Skeletal muscle tissue (tissue), 7 donors: ENCODE measurements around a stretch of chr14.

- PRO-cap, 3 experiments = no peak in any of the 3 experiments
- RAMPAGE, long total RNA = no peak
- RRBS, 2 experiments = no CpG with 5 or more reads among the region's 2 CpGs
These were observed 141.9 kb upstream of the ARHGAP5 start for GRCh38 chr14:31935275-31935583.

- PRO-cap, 3 experiments = no peak in any of the 3 experiments
- RAMPAGE, long total RNA = no peak
- RRBS, 2 experiments = no CpG with 5 or more reads among the region's 3 CpGs
These were observed 14.5 kb downstream of the ARHGAP5 start for GRCh38 chr14:32091427-32092235.

GRCh38 chr14:32098543-32099222 is 21.6 kb downstream of the ARHGAP5 start:
- PRO-cap, 3 experiments = no peak in any of the 3 experiments
- RAMPAGE, long total RNA = no peak
- RRBS, 2 experiments = no CpG with 5 or more reads among the region's 8 CpGs

- PRO-cap, 3 experiments = no peak in any of the 3 experiments
- RAMPAGE, long total RNA = no peak
- RRBS, 2 experiments = no CpG with 5 or more reads among the region's 8 CpGs
These were observed 216.2 kb downstream of the AKAP6 start for GRCh38 chr14:32545275-32545817.

- PRO-cap, 3 experiments = peak in 3 of 3 experiments; most common plus-strand start chr14:32939291 (in 1); most common minus-strand start chr14:32939204 (in 1)
- RAMPAGE, long total RNA = no peak
- RRBS, 2 experiments = 1 to 2% methylated on average over 35 to 38 of the region's 98 CpGs
These were observed 742 bp downstream of the NPAS3 start for GRCh38 chr14:32939140-32940102.

DNA sequence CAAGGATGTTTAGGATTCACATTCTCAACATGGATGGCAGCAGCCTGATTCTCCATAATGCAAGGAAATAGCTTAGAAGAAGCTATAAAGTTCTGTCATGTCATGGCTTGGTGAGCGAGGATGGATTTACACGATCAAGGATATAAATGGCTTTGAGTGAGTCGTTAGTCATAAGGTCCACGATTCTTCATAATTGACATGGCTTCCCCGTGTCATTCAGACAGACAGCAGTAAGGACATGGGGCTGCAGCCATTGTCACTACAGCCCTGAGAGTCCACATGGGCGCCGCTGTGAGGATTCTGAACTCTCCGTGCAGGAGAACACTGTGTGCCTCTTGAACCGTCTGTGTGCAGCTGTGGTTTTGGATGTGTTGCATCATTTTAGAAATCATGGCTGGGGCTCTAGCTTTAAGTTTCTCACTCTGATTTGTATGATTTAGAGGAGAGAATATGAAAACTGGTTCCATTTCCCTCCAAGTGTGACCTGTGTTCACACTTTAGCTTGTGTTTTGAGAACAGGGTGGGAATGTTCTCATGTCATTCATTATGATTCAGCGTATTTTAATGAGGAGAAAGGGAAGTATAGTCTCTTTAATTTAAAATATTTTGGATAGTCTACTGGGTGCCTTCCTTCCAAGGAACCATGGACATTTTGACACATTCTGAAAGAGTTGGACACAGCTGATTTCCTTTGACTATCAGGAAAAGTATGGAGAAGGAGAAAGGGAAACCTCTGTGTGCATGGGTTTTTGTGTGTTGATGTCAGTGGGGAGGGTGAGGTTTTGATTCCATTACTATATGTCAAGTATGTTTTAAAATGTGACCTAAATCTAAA is 47.3 kb downstream of the NPAS3 start:
- PRO-cap, 3 experiments = no peak in any of the 3 experiments
- RAMPAGE, long total RNA = no peak
- RRBS, 2 experiments = no CpG with 5 or more reads among the region's 10 CpGs

DNA sequence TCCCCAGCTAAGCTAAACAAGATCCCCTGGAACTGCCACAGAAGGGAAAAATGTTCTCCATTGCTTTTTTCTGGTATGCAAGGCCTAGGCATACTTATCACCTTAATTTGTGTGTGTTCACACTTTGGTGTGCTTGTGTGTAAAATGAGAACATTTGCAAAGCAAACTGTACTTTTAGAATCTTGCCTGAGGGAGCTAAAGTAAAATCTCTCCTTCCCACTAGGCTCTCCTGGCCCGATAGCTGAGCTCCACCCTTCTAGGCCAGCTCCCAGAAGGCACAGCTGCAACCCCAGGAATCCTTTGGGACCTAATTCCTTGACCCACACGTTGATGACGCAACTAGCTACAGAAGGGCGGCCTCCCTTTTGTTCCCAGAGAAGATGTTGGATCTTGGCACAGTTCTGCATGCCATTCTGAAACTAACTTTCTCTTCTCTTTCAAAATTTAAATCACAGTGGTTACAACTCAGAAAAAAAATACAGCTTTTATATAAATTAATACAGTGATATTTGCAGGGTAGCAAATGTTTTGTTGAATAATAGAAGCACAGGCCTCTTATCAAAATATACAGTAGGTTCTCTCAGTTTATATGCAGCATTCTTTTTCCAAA is 268.1 kb downstream of the EGLN3 start:
- PRO-cap, 3 experiments = no peak in any of the 3 experiments
- RAMPAGE, long total RNA = no peak
- RRBS, 2 experiments = no CpG with 5 or more reads among the region's 4 CpGs

DNA sequence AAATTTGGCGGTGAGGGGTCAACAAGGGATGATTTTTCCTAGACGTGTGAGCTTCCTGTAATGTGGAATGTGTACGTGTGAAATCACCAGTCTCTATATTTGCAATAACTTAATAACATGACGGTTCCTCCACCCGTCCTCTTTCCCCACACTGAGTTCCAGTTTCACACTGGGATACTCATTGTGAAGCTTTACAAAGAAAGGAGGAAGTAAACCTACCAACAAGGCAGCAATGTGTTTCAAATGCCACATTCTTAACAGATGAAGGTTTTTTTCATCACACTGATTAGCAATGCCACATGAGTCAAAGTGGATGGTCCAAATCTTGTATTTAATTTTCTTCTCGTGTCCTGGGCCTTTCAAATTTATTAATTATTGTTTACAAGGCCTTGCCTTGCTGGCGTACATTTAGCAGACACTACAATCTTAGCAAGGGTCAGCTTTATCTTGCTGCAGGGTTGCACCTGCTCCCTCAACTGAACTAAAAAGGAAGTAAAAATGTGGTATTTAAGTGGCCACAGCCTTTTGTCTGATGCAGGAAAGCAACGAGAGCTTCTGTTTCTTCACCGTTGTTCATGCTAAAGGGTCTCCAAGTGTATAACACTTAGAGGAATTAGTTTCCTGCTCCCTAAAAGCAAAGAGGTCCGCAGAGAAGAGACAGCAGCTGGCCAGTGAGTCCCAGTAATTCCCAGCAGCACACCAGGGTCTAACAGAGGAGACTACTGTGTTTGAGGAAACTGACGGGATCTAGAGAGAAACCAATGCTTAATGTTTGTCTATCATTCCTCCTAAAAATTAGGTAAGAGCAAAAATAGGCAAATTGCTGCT is 62.7 kb upstream of the EGLN3 start:
- PRO-cap, 3 experiments = no peak in any of the 3 experiments
- RAMPAGE, long total RNA = no peak
- RRBS, 2 experiments = no CpG with 5 or more reads among the region's 11 CpGs

GRCh38 chr14:34051983-34052443 is 101.1 kb upstream of the EGLN3 start:
- PRO-cap, 3 experiments = no peak in any of the 3 experiments
- RAMPAGE, long total RNA = no peak
- RRBS, 2 experiments = no CpG with 5 or more reads among the region's 3 CpGs

DNA sequence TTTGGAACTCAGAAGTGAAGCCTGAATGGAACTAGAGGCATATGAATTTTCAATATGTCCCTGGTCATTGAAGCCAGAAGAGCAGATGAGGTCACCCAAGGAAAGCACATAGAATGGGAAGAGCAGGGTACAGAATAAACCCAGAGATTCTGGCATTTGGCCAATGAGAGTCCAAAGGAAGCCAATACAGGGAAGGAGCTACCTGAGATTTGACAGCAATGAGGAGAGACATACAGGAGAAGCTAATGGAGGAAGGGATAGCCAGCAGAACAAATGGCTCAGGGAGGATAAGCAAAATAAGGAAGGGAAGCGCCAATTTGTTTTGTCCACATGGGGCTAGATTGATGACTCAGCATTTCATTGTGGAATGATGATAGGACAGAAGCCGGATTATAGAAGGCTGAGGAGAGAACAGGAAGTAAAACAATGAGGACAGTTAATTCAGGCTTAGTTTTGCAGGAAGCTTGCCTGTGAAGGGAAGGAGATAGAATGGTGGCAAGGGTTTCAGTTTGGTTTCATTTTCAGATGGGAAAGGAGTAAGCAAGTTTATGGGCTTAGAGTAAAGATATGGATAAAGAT is 3.1 kb upstream of the SPTSSA start:
- PRO-cap, 3 experiments = no peak in any of the 3 experiments
- RAMPAGE, long total RNA = no peak
- RRBS, 2 experiments = no CpG with 5 or more reads among the region's 2 CpGs

GRCh38 chr14:34665931-34666521 is 36.1 kb upstream of the SNX6 start:
- PRO-cap, 3 experiments = no peak in any of the 3 experiments
- RAMPAGE, long total RNA = no peak
- RRBS, 2 experiments = no CpG with 5 or more reads among the region's 3 CpGs

- PRO-cap, 3 experiments = no peak in any of the 3 experiments
- RAMPAGE, long total RNA = no peak
- RRBS, 2 experiments = no CpG with 5 or more reads among the region's 3 CpGs
These were observed 26.8 kb downstream of the CFL2 start for GRCh38 chr14:34687476-34688078.

- PRO-cap, 3 experiments = no peak in any of the 3 experiments
- RAMPAGE, long total RNA = no peak
- RRBS, 2 experiments = no CpG with 5 or more reads among the region's 3 CpGs
These were observed 59.6 kb upstream of the CFL2 start for GRCh38 chr14:34773954-34774519.

- PRO-cap, 3 experiments = no peak in any of the 3 experiments
- RAMPAGE, long total RNA = no peak
- RRBS, 2 experiments = no CpG with 5 or more reads among the region's 7 CpGs
These were observed 67.0 kb upstream of the CFL2 start for GRCh38 chr14:34781170-34782037.

- PRO-cap, 3 experiments = no peak in any of the 3 experiments
- RAMPAGE, long total RNA = no peak
- RRBS, 2 experiments = 100% methylated on average over 1 of the region's 4 CpGs; no CpG with 5 or more reads in 1 of the 2 experiments
These were observed 22.3 kb downstream of the FAM177A1 start for GRCh38 chr14:35068150-35068949.

- PRO-cap, 3 experiments = no peak in any of the 3 experiments
- RAMPAGE, long total RNA = no peak
- RRBS, 2 experiments = no CpG with 5 or more reads among the region's 6 CpGs
These were observed 37.6 kb downstream of the PRORP start for GRCh38 chr14:35159816-35160512.

- PRO-cap, 3 experiments = peak in 1 of 3 experiments; most common plus-strand start chr14:35292595 (in 1)
- RAMPAGE, long total RNA = no peak
- RRBS, 2 experiments = under 1% methylated on average over 5 of the region's 22 CpGs; no CpG with 5 or more reads in 1 of the 2 experiments
These were observed 545 bp downstream of the PSMA6 start for GRCh38 chr14:35292549-35293304.

- PRO-cap, 3 experiments = no peak in any of the 3 experiments
- RAMPAGE, long total RNA = no peak
- RRBS, 2 experiments = no CpG with 5 or more reads among the region's 7 CpGs
These were observed 51.2 kb downstream of the NFKBIA start for GRCh38 chr14:35353349-35353718.

DNA sequence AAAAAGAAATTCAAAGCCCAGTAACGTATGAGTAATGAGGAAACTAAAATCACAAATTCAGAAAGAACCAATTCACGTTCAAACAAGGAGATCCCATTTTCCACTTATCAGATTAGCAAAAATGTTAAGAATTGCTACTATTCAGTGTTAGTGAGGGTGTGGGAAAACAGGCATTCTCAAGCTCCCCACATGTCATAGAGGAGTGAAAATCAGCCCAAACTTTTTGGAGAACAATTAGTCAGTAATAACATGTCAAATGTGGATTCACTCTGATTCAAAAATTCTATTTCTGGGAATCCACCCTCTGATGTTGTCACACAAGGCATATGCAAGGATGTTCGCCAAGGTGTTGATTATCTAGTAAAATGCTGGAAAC is 48.0 kb downstream of the NFKBIA start:
- PRO-cap, 3 experiments = no peak in any of the 3 experiments
- RAMPAGE, long total RNA = no peak
- RRBS, 2 experiments = no CpG with 5 or more reads among the region's 3 CpGs

GRCh38 chr14:35374170-35374916 is 30.2 kb downstream of the NFKBIA start:
- PRO-cap, 3 experiments = no peak in any of the 3 experiments
- RAMPAGE, long total RNA = no peak
- RRBS, 2 experiments = no CpG with 5 or more reads among the region's 10 CpGs